Neural crest cell (in vitro differentiated cells): ENCODE results near the genes MYPN, DDX21, KIFBP, COL13A1 and LRRC20.

DNA sequence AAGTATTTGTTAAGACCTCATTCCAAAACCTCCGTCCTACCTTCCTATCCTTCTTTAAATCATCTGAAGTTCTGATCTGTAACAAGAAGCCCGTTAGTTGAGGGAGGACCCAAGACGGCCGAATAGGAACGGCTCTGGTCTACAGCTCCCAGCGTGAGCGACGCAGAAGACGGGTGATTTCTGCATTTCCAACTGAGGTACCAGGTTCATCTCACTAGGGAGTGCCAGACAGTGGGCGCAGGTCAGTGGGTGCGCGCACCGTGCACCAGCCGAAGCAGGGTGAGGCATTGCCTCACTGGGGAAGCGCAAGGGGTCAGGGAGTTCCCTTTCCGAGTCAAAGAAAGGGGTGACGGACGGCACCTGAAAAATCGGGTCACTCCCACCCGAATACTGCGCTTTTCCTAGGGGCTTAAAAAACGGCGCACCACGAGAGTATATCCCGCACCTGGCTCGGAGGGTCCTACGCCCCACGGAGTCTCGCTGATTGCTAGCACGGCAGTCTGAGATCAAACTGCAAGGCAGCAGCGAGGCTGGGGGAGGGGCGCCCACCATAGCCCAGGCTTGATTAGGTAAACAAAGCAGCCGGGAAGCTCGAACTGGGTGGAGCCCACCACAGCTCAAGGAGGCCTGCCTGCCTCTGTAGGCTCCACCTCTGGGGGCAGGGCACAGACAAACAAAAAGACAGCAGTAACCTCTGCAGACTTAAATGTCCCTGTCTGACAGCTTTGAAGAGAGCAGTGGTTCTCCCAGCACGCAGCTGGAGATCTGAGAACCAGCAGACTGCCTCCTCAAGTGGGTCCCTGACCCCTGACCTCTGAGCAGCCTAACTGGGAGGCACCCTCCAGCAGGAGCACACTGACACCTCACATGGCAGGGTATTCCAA is 308.8 kb downstream of the CTNNA3 start:
- PRO-cap = unidirectional peak, minus-strand start at position 502 of the sequence; unidirectional peak, minus-strand start at position 567 of the sequence

DNA sequence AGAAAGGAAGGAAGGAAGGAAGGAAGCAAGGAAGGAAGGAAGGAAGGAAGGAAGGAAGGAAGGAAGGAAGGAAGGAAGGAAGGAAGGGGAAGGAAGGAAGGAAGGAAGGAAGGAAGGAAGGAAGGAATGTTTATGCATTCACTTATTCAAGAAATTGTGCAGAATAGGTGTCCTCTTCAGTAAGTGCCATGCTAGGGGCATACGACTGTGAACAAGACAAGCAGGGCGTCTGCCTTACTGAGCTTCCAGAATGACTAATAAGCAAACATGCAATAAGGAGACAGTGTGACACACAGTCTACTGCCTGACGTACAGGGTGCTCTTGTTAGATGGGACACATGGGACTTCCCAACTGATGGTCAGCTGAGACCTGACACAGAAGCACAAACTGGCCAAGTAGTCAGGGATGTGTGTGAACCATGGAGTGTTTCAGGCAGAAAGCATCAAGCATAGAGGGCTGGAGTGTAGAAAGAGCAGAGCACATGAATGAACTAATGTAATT is 18.2 kb downstream of the DNAJC12 start:
- PRO-cap = no peak

DNA sequence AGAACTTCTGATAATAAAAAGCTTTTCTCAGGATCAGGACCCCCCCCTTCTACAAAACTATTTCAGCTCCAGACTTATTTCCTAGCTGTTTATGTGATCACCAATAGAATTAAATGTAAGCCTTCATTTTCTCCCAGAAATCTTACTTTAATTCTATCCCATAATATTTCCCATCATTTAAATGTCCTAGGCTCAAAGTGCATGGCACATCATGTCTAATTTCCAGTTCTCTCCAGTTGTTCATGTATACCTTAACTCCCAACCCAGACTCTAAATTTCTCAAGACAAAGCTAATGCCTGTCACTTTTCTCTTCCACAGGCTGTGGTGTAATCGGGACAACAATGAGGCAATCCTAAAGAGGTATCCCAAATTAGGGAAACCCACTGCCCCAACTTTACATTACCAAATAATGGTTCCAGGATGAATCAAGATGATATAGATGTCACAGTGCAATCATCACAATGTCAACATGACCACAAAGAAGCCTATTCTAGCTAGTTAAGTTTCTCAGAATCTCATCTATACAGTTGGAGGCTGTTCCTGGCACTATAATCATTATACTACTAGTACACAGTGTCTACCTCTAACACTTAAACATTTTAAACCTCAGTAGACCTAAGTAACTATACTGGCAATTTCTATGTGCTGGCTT is 4.2 kb downstream of the HERC4 start:
- PRO-cap = no peak

GRCh38 chr10:68097069-68097573 is 12.2 kb upstream of the MYPN start:
- PRO-cap = no peak

- PRO-cap = no peak
Observed at GRCh38 chr10:68109104-68109691, at the start of gene MYPN. TSS of gene MYPN (plus strand) at chr10:68109488.

- PRO-cap = no peak
Observed at GRCh38 chr10:68135780-68137116, 27.0 kb downstream of the MYPN start.

- PRO-cap = bidirectional peak, plus-strand start at chr10:68331317, minus-strand start at chr10:68331041
Observed at GRCh38 chr10:68331269-68331993, 433 bp upstream of the HNRNPH3 start.

GRCh38 chr10:68955317-68956354 is at the start of gene DDX21:
TSS of gene DDX21 (plus strand) at chr10:68956170.
- PRO-cap = bidirectional peak, plus-strand start at chr10:68955777, minus-strand start at chr10:68955808; bidirectional peak, plus-strand start at chr10:68956170, minus-strand start at chr10:68956090

GRCh38 chr10:68988419-68989469 is at the start of gene KIFBP:
TSS of gene KIFBP (plus strand) at chr10:68988803.
- PRO-cap = unidirectional peak, plus-strand start at chr10:68988816; unidirectional peak, minus-strand start at chr10:68989260; unidirectional peak, minus-strand start at chr10:68989297

DNA sequence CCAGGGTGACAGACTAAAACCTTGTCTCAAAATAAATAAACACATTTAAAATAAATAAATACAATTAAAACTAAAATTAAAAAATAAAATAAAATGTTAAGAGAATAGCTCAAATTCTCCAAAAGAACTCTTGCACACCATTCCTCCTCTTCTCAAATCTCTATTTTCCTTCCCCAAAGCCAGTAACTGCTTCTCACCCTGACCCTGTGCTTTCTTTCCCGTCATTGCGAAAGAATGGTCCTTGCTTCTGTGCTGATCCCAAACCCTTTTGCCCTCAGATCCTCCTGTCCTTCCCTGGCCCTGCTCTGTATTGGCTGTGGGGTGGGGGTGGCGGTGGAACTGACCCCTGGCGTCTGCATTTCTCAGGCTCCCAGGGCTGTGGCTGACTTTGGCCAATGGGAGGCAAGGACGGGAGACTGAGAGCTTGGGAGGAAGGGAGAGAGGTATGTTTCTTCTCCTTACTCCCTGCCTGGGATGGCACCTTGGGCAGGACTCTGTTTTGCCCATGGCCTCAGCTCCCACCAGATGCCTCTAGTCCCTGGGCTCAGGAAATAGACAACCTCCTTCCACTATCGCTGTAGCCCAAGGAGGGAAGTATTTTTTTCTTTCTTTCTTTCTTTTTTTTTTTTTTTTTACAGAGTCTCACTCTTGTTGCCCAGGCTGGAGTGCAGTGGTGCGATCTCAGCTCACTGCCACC is 12.6 kb downstream of the SRGN start:
- PRO-cap = no peak

DNA sequence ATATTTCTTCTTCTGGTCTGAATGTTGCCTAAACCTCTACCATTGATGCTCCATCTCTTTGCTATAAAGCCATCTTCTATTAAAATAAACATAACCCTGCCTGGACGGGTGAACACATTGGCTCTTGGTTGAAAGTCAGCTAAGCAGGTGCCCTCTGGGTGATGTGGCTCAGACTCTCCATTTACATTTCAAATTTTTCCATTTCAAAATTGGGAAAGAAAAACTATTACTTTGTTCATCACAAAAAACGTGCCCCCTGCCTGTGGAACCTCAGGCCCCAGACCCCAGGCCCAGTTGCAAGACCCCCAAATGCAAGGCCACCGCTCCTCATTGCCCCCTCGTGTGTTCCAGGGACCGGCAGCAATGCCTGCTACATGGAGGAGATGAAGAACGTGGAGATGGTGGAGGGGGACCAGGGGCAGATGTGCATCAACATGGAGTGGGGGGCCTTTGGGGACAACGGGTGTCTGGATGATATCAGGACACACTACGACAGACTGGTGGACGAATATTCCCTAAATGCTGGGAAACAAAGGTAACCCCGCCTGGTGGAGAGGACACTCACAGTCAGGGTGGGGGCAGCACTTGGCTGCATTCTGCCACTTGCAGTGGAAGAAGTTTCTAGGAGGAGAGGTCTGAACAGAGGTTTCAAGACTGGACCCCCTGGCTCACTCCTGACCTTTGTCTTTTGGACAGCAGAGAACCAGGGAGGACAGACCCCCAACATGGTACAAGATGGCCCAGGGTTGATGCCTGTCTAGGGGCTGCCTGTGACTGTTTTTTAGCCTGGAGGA is 24.7 kb downstream of the TACR2 start:
- PRO-cap = no peak

- PRO-cap = no peak
Observed at GRCh38 chr10:69413143-69413448, 3.6 kb downstream of the TACR2 start.

- PRO-cap = bidirectional peak, plus-strand start at chr10:69646450, minus-strand start at chr10:69646482; bidirectional peak, plus-strand start at chr10:69646582, minus-strand start at chr10:69646597
Observed at GRCh38 chr10:69646246-69646731, 16.2 kb downstream of the FAM241B start.

GRCh38 chr10:69801416-69802207 is at the start of gene COL13A1:
TSS of gene COL13A1 (plus strand) at chr10:69801906.
- PRO-cap = unidirectional peak, plus-strand start at chr10:69801906; bidirectional peak, plus-strand start at chr10:69802110, minus-strand start at chr10:69802083

GRCh38 chr10:70091946-70092748 is 39.5 kb downstream of the MACROH2A2 start:
- PRO-cap = no peak

- PRO-cap = bidirectional peak, plus-strand start at chr10:70381915, minus-strand start at chr10:70381906; bidirectional peak, plus-strand start at chr10:70382069, minus-strand start at chr10:70382029; bidirectional peak, plus-strand start at chr10:70382843, minus-strand start at chr10:70382587
Observed at GRCh38 chr10:70381811-70382716, at the start of gene LRRC20. TSS of gene LRRC20 (minus strand) at chr10:70382625.

GRCh38 chr10:70419841-70420272 is 15.9 kb downstream of the EIF4EBP2 start:
- PRO-cap = no peak

- PRO-cap = no peak
Observed at GRCh38 chr10:70596823-70597341, 5.7 kb downstream of the PRF1 start.

GRCh38 chr10:70662301-70662644 is 10.0 kb upstream of the ADAMTS14 start:
- PRO-cap = no peak

DNA sequence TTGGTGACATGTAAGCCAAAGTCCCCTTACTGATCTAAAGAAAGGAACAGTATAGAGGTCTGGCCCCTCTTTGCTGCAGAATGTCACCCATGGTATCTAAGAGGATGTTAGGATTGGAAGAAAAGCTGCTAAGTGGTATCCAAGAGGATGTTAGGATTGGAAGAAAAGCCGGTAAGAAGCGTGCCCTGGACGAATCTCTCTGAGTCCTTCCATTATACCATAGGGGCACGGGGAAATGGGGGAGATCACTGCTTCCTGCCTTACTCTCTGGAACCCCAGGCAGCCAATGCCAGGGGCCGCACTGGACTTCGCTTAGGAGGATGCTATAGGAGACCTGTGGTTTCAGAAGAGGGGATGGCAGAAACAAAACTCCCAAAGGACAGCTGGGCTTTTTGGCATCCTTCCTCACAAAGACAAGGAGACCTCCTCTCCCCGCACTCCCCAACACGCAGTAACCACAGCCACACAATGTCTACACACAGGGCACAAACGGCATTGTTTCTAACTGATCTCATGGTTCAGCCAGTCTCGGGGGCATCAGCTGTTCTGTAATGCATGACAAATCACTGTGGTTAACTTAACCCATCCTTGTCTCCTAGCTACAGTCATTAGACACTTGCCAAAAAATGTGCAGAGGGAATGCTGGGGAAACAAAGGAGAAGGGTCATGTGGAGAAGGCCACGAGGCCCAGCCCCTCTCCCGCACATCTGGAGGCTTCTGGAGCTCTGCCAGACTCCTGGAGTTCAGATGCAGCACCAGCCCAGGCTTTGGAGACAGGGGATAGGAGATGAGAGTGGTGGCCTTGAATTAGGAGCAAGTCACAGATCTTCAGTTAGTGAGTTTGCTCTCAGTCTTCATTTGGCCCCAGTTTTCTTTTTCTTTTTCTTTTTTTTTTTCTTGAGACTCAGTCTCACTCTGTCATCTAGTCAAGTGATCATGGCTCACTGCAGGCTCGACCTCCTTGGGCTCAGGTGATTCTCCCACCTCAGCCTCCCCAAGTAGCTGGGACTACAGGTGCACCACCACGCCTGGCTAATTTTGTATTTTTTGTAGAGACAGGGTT is 7.6 kb upstream of the ADAMTS14 start:
- PRO-cap = bidirectional peak, plus-strand start at position 746 of the sequence, minus-strand start at position 553 of the sequence